ENCODE results near the genes SEMG1, WFDC2, SPINT3 and WFDC10A.

- PRO-cap, 4 experiments = peak in 4 of 4 experiments; most common minus-strand start chr20:44211789 (in 4)
- RAMPAGE, long total RNA, 2 experiments = no peak in any of the 2 experiments
Measured at GRCh38 chr20:44211582-44212146, 1.1 kb upstream of the OSER1 start.

GRCh38 chr20:44430129-44430987 is 45.3 kb upstream of the TTPAL start:
- PRO-cap, 4 experiments = peak in 3 of 4 experiments; most common plus-strand start chr20:44430617 (in 2); most common minus-strand start chr20:44430731 (in 1)
- RAMPAGE, long total RNA, 2 experiments = no peak in any of the 2 experiments

DNA sequence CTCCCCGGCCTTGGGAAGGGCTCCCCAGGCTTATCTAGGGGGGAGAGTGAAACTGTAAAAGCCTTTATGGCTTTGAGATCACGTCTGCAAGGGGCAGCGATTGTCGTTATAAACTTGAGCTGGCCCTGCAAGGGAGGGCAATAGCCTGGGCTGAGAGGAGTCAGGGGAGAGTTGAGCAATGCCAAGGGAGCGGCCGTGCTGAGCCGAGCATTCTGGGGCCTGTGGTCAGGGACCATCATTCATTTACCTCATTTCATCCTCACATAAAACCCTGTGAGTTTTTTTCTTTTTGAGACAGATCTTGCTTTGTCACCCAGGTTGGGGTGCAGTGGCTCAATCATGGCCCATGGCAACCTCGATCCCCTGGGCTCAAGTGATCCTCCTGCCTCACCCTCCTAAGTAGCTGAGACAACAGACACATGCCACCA is 32.9 kb upstream of the TTPAL start:
- PRO-cap, 4 experiments = peak in 3 of 4 experiments; most common plus-strand start position 168 of the sequence (in 1); most common minus-strand start position 127 of the sequence (in 2)
- RAMPAGE, long total RNA, 2 experiments = no peak in any of the 2 experiments

- PRO-cap, 4 experiments = peak in 4 of 4 experiments; most common plus-strand start chr20:44479899 (in 2); most common minus-strand start chr20:44479800 (in 4)
- RAMPAGE, long total RNA, 2 experiments = no peak in any of the 2 experiments
Measured at GRCh38 chr20:44479690-44480810, 4.4 kb downstream of the TTPAL start.

DNA sequence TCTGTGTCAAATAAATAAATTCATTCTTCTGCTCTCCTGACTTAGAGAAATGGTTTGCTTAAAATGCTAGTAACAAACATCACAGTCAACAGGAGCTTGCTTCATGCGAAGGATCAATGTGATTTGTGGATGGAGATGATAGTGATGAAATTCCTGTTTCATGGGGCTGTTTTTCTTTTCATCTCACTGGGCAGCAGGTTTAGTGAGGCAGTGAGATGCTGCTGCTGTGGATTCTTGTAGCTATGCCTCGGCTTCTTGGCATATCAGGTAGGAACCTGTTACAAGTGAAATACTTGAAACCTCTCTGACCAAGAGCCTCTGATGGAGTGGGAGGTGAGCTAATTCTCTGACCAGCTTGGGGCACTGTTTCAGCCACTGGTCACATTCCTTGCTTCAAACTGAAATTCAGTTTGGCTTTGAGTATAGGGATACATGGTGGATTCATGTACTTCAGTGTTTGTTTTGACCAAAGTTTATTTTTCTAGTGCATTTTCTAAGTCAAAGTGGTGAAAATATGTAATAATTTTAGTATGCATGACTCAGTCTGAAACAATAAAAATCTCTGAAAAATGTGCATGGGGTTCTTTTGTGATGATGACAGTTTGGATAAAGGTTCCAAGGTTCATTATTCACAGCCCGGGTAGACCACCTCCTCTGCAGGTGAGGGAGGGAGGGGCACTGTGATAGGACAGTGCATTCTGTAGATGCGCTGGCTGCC is 18.5 kb downstream of the TTPAL start:
- PRO-cap, 4 experiments = no peak in any of the 4 experiments
- RAMPAGE, long total RNA, 2 experiments = no peak in any of the 2 experiments

GRCh38 chr20:44536351-44536639 is 14.4 kb upstream of the SERINC3 start:
- PRO-cap, 4 experiments = no peak in any of the 4 experiments
- RAMPAGE, long total RNA, 2 experiments = no peak in any of the 2 experiments

- PRO-cap, 4 experiments = no peak in any of the 4 experiments
- RAMPAGE, long total RNA, 2 experiments = no peak in any of the 2 experiments
Measured at GRCh38 chr20:44600620-44601603, 18.5 kb downstream of the PKIG start.

DNA sequence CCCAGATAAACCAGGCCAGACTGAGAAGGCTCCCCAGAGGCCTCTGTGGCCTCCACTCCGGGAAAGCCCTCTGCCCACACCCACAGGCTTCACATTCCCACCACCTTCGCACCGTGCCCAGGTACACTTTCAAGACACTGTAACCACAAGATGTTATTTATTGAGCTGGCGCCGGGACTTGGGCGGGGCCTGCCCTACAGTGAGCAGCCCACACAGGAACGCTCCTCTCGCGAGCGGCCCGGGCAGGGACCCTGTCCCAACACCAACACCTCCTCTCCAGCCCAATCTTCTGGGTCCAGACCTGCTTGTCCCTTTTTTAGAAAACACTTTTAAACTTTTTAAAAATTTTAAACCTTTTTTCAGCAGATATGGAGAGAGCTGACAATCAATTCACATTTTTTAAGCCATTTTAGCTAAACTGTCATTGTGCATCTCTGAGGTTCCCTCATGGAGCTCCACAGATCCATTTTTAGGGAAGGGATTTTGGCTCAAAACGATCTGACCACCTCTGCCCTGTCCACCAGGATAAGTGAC is 33.0 kb downstream of the ADA start:
- PRO-cap, 4 experiments = no peak in any of the 4 experiments
- RAMPAGE, long total RNA, 2 experiments = no peak in any of the 2 experiments

GRCh38 chr20:44692797-44693495 is 22.2 kb upstream of the CCN5 start:
- PRO-cap, 4 experiments = peak in 1 of 4 experiments; most common minus-strand start chr20:44693023 (in 1)
- RAMPAGE, long total RNA, 2 experiments = no peak in any of the 2 experiments

DNA sequence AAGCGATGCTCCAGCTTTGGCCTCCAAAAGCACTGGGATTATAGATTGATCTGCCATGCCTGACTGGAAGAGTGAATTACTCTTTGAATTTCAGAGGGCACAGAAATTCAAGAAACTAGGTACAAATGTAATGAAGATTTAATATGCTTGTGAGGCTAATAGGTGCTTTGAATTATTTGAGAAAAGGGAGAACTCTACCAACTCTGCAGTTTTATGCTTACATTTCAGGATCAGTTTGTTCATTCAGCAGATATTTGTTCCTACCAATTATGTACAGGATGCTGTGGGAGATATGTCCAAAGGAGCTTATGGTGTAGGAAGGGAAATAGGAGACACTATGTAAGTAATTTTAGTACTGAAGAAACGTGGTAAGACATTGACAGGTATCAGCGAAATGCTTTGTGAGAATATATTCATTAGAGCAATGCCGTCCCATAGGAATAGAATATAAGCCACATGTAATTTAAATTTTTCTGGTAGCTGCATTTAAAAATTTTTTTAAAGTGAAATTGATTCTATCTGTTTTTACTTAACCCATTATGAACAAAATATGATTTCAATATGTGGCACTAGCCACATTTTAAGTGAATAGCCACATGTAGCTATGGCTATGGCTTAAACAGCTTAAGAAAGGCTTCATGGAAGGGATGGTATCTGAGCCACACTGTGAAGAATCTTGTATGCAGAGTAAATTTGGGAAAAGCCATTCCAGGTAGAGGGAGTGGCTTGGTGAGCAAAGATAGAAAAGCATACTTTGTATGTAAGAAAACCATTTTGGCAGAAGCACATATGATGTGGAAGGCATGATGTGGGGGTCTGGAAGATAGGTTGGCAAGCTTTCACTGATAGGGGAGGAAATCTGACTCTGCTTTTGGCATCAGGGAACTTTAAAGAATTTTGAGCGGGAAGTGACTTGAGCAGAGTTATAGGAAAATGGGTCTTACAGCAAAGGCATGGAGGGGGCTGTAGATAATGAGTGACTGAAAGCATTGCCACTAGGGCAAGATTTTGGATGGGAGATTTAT is 10.5 kb downstream of the YWHAB start:
- PRO-cap, 4 experiments = no peak in any of the 4 experiments
- RAMPAGE, long total RNA, 2 experiments = no peak in any of the 2 experiments

GRCh38 chr20:44967531-44967923 is 1.2 kb downstream of the STK4 start:
- PRO-cap, 4 experiments = peak in 4 of 4 experiments; most common plus-strand start chr20:44967613 (in 2); most common minus-strand start chr20:44967622 (in 4)
- RAMPAGE, long total RNA, 2 experiments = no peak in any of the 2 experiments

DNA sequence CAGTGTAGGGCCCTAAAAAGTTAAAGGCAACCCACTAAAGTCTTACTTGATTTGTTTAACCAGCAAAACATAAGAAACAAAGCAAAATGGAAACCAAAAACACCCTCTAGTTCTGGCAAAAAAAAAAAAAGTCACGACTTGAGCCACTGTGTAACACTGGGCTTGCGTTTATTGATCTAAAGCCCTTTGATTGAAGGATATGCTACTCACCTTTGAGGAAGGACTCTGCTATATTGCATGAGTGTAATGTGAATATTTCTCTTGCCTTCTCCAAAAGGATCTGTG is 12.1 kb downstream of the KCNS1 start:
- PRO-cap, 4 experiments = no peak in any of the 4 experiments
- RAMPAGE, long total RNA, 2 experiments = no peak in any of the 2 experiments

GRCh38 chr20:45154583-45155112 is 20.1 kb upstream of the PI3 start:
- PRO-cap, 4 experiments = peak in 2 of 4 experiments; most common minus-strand start chr20:45154811 (in 2)
- RAMPAGE, long total RNA, 2 experiments = no peak in any of the 2 experiments

DNA sequence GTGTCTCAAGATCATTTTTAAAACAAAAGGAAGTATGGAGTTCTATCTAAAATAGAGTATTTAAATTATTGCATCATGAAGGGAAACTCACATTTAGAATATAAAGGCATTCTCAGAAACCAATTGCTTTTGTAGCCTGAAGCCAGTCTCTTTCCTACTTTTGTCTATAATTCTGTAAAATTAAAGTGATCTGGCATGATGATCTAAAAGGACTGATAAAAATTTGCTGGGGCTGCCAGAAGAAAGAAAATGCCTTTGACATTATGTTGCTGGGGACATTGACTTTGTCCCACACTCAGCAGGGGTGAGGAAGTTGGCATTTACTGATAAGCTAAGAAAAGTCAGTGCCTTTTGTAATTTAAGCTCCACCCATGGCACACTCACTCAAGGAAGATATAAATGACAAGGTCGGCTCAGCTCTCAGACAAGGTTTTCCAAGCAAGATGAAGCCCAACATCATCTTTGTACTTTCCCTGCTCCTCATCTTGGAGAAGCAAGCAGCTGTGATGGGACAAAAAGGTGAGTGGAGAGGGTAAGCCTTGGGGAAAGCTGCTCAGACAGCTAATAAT is at the start of gene SEMG1:
Gene SEMG1, plus strand, starts transcription at position 423 of the 569 bp plus-strand sequence.
- PRO-cap, 4 experiments = no peak in any of the 4 experiments
- RAMPAGE, long total RNA, 2 experiments = no peak in any of the 2 experiments

DNA sequence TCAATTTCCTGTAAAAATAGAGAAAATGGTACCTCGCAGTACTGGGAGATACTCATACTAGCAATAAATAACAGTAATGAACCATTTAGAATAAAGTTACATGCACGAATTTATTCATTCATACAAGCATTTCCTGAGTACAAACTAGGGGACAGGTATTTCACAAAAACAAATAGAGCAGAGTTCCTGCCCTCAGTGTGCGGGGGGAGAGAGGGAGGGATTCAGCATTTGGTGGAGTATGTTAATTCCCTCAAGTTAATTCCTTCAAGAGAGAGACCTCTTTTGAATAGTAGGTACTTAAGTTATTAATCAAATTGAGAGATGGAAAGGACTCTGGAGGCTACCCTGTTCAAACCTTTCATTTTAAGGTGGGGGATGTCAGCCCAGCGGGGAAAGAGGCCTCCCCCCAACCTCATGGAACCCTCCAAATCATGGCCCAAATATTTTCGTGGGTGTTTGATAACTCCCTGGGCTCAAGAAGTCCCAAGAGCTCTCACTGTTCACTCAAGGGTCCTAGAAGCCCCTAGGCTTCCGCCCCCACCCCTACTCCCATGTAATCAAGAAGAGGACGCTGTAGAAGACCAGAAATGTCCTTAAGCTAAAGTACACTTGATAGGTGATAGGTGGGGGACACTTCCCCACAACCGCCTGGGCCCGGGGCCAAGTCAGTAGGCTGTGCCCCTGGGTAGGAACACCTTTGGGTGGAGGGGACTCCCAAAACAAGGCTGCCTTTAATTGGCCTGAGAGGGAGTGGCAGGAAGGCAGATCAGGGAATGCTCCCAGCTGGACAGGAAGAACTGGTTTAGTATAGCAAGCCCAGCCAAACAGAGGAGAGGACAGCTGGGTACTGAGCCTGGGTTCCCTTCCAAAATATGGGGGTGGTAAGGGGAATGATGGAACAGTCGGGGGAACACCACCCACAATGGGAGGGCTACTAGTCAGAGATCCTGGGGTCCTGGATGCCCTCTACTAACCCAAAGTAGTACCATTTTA is 2.9 kb downstream of the SDC4 start:
- PRO-cap, 4 experiments = peak in 4 of 4 experiments; most common plus-strand start position 760 of the sequence (in 4); most common minus-strand start position 775 of the sequence (in 4)
- RAMPAGE, long total RNA, 2 experiments = no peak in any of the 2 experiments

GRCh38 chr20:45346035-45346727 is 2.0 kb downstream of the SDC4 start:
- PRO-cap, 4 experiments = peak in 4 of 4 experiments; most common plus-strand start chr20:45346396 (in 2); most common minus-strand start chr20:45346227 (in 4)
- RAMPAGE, long total RNA, 2 experiments = no peak in any of the 2 experiments

- PRO-cap, 4 experiments = no peak in any of the 4 experiments
- RAMPAGE, long total RNA, 2 experiments = no peak in any of the 2 experiments
Measured at GRCh38 chr20:45426504-45426997, 10.6 kb downstream of the PIGT start.

DNA sequence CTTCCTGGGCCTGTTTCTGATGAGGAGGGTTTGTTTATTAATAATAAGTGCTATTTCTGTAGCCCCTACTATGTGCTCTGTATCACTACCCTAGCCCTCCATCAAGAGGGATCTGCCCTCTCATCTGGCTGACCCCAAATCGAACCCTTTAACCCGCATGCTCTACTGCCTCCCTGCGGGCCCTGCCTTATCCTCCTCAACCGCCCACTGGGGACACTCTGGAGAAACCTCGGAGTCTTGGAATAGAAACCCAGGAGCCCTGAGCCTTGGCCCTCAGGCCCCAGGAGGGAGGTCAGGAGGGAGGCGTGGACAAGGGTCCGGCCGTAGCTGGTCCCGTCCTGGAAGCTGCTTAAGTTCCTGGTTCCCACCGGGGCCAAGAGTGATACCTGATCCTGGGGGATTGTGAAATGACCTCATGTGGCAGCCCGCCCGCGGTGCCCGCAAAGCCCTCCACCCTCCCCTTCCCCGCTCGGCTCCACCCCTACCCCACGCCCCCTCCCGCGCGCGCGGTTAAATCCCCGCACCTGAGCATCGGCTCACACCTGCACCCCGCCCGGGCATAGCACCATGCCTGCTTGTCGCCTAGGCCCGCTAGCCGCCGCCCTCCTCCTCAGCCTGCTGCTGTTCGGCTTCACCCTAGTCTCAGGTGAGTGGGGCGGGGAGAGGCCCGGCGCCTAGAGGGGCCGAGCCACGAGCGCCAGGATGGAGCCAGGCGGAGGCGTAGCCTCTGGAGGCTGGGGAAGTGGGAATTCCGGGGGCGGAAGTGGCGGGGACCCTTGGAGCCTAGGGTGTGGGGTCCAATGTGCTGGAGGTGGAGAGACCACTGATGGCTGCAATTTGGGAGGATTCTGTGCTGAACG is at the start of gene WFDC2:
Gene WFDC2, plus strand, starts transcription at position 539 of the 860 bp plus-strand sequence.
- PRO-cap, 4 experiments = peak in 1 of 4 experiments; most common minus-strand start position 351 of the sequence (in 1)
- RAMPAGE, long total RNA, 2 experiments = start-site peak on the plus strand in 1 of 2 experiments, centred at position 517 of the sequence, 13 reads per replicate

- PRO-cap, 4 experiments = no peak in any of the 4 experiments
- RAMPAGE, long total RNA, 2 experiments = no peak in any of the 2 experiments
Measured at GRCh38 chr20:45515416-45515800, at the start of gene SPINT3. Gene SPINT3 (minus strand): TSS chr20:45515622.

- PRO-cap, 4 experiments = no peak in any of the 4 experiments
- RAMPAGE, long total RNA, 2 experiments = no peak in any of the 2 experiments
Measured at GRCh38 chr20:45629487-45629795, at the start of gene WFDC10A. Gene WFDC10A (plus strand): TSS chr20:45629739.

Measured in right lobe of liver (tissue), 4 donors.